GM12878 (cell line): ENCODE measurements around the gene TRPC4.

DNA sequence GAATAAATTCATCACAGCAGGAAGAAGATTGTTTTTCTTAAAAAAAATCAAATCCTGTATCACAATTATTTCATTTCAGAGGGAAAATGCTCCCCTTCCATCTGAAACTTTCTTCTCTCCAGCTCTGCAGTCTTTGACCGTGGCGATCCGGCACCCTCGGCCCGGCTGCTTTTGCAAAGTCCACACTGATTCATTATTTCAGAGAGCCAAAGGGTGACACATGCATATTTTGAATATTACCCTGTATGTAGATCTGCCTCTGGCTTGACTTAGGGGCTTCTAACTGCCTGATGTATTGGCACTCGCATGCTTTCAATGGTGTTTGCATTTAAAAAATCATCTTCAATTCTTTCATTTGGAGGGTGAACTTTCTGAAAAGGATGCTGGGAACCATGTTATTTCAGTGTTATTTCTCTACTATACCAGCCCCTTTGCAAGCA is 222.7 kb upstream of the MAB21L1 start:
- RAMPAGE, long total RNA: no peak
- RRBS, 2 experiments: no CpG with 5 or more reads among the region's 6 CpGs
CAGE:
- cytosol, long polyA minus RNA: no peak
- cytosol, long polyA plus RNA: no peak
- long polyA plus RNA: no peak
- nucleolus, long total RNA: no peak
- nucleus, long polyA plus RNA: no peak
- nucleus, long total RNA: no peak

- RAMPAGE, long total RNA: no peak
- RRBS, 2 experiments: no CpG with 5 or more reads among the region's 2 CpGs
CAGE:
- cytosol, long polyA minus RNA: no peak
- cytosol, long polyA plus RNA: no peak
- long polyA plus RNA: no peak
- nucleolus, long total RNA: no peak
- nucleus, long polyA plus RNA: no peak
- nucleus, long total RNA: no peak
Measured at GRCh38 chr13:36069666-36070098, 61.5 kb downstream of the DCLK1 start.

DNA sequence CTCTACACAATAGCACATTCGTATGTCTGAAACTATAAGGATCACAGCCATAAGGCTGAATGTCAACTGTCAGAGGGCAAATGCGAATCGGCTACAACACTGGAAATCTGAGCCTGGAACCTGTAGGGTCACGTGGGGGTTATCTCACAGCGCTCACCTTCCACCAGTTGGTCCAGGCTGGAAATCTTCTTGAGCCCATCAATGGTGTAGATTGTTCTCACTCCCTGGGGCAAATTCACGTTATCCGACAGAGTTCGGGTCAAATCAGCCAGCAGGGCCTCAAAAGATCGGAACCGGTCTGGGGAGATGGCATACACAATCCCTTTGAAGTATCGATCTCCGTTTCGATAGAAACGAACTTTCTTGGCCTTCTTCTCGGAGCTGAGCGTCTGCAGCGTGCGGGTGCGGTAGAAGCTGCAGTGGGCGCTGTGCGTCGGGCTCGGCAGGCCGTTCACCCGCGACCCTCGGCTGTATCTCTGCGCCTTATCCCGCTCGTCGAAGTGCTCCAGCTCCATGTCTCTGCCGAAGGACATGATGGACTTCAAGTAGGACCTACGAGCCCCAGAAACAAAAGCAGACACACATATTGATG is 5.5 kb downstream of the DCLK1 start:
- RAMPAGE, long total RNA: no peak
- RRBS, 2 experiments: no CpG with 5 or more reads among the region's 33 CpGs
CAGE:
- cytosol, long polyA minus RNA: no peak
- cytosol, long polyA plus RNA: no peak
- long polyA plus RNA: no peak
- nucleolus, long total RNA: no peak
- nucleus, long polyA plus RNA: no peak
- nucleus, long total RNA: no peak

DNA sequence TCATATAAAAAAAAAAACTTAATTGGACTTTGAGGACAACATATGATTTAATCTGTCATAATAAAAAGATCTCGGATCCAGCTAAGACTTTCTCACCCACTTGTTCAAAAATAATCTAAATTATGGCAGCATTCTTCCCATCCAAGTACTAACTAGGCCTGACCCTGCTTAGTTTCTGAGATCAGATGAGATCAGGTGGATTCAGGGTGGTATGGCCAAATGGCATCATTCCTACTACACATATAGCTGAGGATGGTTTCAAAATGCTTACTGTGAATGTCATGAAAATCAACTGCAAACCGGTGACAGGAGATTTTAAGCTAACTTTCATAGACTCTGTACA is 20.9 kb upstream of the RFXAP start:
- RAMPAGE, long total RNA: no peak
- RRBS, 2 experiments: no CpG with 5 or more reads among the region's 2 CpGs
CAGE:
- cytosol, long polyA minus RNA: no peak
- cytosol, long polyA plus RNA: no peak
- long polyA plus RNA: no peak
- nucleolus, long total RNA: no peak
- nucleus, long polyA plus RNA: no peak
- nucleus, long total RNA: no peak

GRCh38 chr13:36849802-36850459 is 30.9 kb downstream of the RFXAP start:
- RAMPAGE, long total RNA: no peak
- RRBS, 2 experiments: no CpG with 5 or more reads among the region's 5 CpGs
CAGE:
- cytosol, long polyA minus RNA: no peak
- cytosol, long polyA plus RNA: no peak
- long polyA plus RNA: no peak
- nucleolus, long total RNA: no peak
- nucleus, long polyA plus RNA: no peak
- nucleus, long total RNA: no peak

- RAMPAGE, long total RNA: no peak
- RRBS, 2 experiments: no CpG with 5 or more reads among the region's 10 CpGs
CAGE:
- cytosol, long polyA minus RNA: no peak
- cytosol, long polyA plus RNA: no peak
- long polyA plus RNA: no peak
- nucleolus, long total RNA: no peak
- nucleus, long polyA plus RNA: no peak
- nucleus, long total RNA: no peak
Measured at GRCh38 chr13:36872448-36873046, 47.5 kb downstream of the SMAD9 start.

- RAMPAGE, long total RNA: no peak
- RRBS, 2 experiments: no CpG with 5 or more reads among the region's 5 CpGs
CAGE:
- cytosol, long polyA minus RNA: no peak
- cytosol, long polyA plus RNA: no peak
- long polyA plus RNA: no peak
- nucleolus, long total RNA: no peak
- nucleus, long polyA plus RNA: no peak
- nucleus, long total RNA: no peak
Measured at GRCh38 chr13:37288022-37288472, 182.6 kb upstream of the CSNK1A1L start.

DNA sequence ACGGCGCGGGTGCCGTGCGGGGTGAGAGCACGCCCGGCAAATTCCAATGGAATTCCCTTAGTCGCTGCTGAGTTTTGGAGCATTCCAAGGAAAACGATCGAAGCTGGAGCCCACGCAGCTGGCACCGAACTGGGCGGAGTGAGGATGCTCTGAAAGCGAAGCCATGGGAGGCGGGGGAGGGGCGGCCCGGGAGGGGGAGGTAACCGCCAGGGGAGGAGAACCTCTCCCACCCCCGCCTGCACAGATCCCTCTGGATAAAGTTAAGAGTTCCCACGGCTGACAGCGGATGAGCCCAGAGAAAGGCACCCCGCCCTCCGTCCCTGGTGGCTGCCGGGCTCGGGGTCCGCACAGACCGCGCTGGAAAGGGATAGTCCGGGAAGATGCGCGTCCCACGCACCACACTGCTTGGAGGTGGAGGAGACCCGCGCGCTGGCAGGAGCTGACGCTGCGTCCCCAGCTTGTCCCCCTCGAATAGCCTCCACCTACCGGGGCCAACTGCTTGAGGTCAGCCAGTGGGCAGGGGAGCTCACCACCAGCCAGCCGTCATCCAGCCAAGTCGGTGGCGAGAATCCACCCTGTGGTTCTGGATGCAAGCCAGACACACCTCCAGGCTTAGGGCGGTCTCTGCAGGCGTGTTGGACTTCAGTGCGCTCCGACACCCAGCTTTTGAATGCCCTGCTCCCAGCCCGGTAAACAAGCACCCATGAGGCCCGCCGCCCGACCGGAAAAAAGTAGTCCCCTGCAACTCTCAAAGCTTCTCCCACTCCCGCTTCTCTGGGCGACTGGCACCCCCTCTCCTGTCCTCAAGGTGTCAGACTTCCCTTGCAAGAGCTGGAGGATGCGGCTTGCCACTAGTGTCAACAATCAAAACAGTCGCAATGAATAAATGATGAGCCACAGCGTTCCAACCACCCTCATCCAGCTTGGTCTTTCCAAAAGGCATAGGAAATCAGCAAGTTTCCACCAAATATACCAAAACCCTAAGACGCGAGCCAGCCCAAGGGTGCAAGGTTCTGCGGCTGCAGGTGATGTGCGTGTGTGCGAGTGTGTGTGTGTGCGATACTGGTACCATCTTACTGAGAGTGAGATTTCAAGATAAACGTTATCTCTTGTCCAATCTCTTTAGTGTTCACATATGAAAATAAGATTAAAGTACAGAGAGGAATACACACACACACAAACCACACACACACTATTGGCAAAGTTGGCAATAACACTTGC is at the start of gene TRPC4:
Gene TRPC4, minus strand, starts transcription at position 131 of the 1,221 bp plus-strand sequence.
- RAMPAGE, long total RNA: no peak
- RRBS, 2 experiments: 49 to 60% methylated on average over 6 to 14 of the region's 63 CpGs
CAGE:
- cytosol, long polyA minus RNA: no peak
- cytosol, long polyA plus RNA: no peak
- long polyA plus RNA: no peak
- nucleolus, long total RNA: no peak
- nucleus, long polyA plus RNA: no peak
- nucleus, long total RNA: no peak

GRCh38 chr13:38348728-38349255 is 859 bp upstream of the UFM1 start:
- RAMPAGE, long total RNA: no peak
- RRBS, 2 experiments: no CpG with 5 or more reads among the region's 11 CpGs
CAGE:
- cytosol, long polyA minus RNA: no peak
- cytosol, long polyA plus RNA: no peak
- long polyA plus RNA: no peak
- nucleolus, long total RNA: no peak
- nucleus, long polyA plus RNA: no peak
- nucleus, long total RNA: no peak

- RAMPAGE, long total RNA: no peak
- RRBS, 2 experiments: no CpG with 5 or more reads among the region's 1 CpG
CAGE:
- cytosol, long polyA minus RNA: no peak
- cytosol, long polyA plus RNA: no peak
- long polyA plus RNA: no peak
- nucleolus, long total RNA: no peak
- nucleus, long polyA plus RNA: no peak
- nucleus, long total RNA: no peak
Measured at GRCh38 chr13:38697130-38697626, 10.3 kb downstream of the FREM2 start.

GRCh38 chr13:38814447-38814646 is 127.5 kb downstream of the FREM2 start:
- RAMPAGE, long total RNA: no peak
- RRBS, 2 experiments: no CpG with 5 or more reads among the region's 1 CpG
CAGE:
- cytosol, long polyA minus RNA: no peak
- cytosol, long polyA plus RNA: no peak
- long polyA plus RNA: no peak
- nucleolus, long total RNA: no peak
- nucleus, long polyA plus RNA: no peak
- nucleus, long total RNA: no peak

DNA sequence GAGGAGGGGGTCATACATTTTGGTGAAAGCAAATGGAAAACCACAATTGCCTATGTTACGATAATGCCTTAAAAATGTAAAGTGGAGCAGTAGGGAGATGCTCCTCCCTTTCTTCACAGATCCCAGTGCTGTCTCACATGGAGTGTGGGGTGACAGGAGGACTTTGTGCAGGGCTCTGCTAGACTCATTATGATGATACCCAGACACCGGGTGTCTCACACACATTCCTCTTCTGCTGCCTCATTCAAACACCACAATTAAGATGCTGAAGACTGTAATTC is 150.6 kb downstream of the LHFPL6 start:
- RAMPAGE, long total RNA: no peak
- RRBS, 2 experiments: no CpG with 5 or more reads among the region's 2 CpGs
CAGE:
- cytosol, long polyA minus RNA: no peak
- cytosol, long polyA plus RNA: no peak
- long polyA plus RNA: no peak
- nucleolus, long total RNA: no peak
- nucleus, long polyA plus RNA: no peak
- nucleus, long total RNA: no peak

DNA sequence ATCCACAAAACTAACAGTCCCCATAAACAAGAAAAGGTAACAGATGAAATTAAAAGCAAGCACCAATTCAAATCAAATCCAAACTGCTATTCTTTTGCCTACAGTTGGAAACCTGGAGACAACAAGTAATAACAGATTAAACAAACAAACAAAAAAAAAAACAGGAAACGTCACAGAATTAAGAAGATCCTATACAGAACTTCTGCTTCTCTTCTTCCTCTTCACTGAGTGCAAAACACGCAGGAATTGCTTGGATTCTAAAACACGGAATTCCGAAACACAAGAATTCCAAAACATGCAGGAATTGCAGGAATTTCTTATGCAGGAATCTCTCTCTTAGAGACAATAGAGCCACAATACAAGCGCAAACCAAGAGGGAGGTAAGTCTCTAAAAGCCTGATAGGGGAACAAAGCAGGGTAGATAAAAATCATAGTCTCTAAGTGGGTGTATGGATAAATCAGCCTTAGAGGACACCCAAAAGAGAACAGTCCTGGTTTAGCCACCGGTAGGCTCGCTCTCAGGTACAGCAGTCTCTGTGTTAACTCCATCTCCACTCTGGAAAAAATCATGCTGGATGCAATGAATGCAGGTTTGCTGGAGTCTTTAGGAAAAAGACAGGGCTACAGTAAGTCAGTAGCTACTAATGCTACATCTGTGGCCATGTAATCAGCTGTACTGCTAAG is 112.9 kb downstream of the LHFPL6 start:
- RAMPAGE, long total RNA: no peak
- RRBS, 2 experiments: no CpG with 5 or more reads among the region's 7 CpGs
CAGE:
- cytosol, long polyA minus RNA: no peak
- cytosol, long polyA plus RNA: no peak
- long polyA plus RNA: no peak
- nucleolus, long total RNA: no peak
- nucleus, long polyA plus RNA: no peak
- nucleus, long total RNA: no peak

DNA sequence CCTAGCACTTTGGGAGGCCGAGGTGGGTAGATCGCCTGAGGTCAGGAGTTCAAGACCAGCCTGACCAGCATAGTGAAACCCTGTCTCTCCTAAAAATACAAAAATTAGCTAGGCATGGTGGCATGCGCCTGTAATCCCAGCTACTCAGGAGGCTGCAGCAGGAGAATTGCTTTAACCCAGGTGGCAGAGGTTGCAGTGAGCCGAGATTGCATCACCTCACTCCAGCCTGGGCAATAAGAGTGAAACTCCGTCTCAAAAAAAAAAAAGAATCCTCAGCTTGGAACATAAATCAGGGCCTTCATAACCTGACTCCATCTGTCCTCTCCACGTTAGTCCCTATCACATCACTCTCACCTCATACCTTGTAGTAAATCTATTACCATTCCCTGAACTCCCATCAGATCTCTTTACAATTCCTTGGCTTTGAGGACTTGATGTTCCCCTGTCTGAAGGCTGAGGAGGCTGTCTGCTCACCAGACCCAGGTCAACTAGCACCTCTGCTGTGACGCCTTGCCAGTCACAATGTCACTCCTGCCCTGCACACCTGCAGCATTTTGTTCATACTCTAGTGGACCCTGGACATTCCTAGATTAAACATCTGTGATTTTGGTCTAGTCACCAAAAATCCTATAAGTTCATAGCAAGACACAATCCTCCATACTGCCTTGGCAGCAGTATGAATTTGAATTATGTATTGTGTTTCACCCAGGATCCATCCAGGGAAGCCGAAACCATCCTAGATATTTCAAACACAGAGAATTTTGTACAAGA is 15.9 kb downstream of the LHFPL6 start:
- RAMPAGE, long total RNA: no peak
- RRBS, 2 experiments: no CpG with 5 or more reads among the region's 8 CpGs
CAGE:
- cytosol, long polyA minus RNA: no peak
- cytosol, long polyA plus RNA: no peak
- long polyA plus RNA: no peak
- nucleolus, long total RNA: no peak
- nucleus, long polyA plus RNA: no peak
- nucleus, long total RNA: no peak

DNA sequence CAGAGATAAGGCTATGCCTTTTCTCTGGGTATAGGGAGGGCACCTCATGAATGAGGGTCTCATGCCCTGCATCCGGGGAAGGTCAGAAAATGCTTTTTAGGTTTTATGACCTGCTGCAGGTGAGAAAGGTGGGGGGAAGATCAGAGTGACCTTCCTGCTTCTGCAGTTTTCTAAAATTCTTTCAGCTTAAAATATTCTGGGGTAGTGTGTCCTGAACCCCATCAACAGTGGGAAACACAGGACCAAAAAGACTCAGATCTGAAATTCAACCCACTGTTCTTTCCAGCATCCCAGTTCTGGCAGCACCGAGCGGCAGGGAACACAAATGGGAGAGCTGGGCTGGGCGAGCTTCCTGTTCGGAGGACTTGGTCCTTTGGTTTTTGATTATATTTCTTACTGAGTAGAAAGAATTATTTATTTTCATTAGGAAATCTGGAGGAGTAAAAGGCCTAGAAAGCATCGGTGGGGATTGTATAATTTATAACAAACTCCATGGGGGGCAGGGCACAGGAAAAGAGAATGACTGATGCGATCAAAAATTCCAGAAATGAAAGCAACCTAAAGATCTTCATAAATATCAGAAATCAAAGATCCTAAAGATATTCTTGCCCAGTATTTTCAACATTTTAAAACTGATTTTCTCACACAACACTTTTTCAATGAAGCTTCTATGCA is 239.1 kb downstream of the COG6 start:
- RAMPAGE, long total RNA: no peak
- RRBS, 2 experiments: no CpG with 5 or more reads among the region's 7 CpGs
CAGE:
- cytosol, long polyA minus RNA: no peak
- cytosol, long polyA plus RNA: no peak
- long polyA plus RNA: no peak
- nucleolus, long total RNA: no peak
- nucleus, long polyA plus RNA: no peak
- nucleus, long total RNA: no peak

DNA sequence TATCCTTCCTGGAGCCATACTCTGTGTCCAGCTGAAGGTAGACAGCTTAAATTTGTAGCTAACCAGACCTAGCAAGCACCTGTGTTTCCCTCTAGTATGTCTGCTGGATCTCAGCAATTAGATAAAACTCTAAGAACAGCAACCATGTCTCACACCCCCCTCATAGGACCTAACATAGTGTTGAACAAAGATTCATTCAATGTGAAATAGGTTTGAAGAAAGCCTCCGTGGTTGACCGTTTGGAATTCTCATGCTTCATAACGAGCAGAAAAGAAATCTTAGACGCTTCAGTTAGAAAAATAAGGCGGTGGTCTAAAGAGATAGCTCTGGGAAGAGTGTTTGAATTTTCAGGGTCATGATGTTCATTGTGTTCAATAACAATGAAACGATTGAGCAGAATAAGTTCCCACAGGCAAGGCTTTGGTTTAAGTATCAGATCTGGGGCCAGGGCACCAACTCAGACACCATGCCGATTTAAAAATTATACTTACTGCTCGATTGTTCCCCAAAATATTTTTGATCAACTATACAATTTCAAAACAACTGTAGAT is 332.9 kb downstream of the COG6 start:
- RAMPAGE, long total RNA: no peak
- RRBS, 2 experiments: no CpG with 5 or more reads among the region's 8 CpGs
CAGE:
- cytosol, long polyA minus RNA: no peak
- cytosol, long polyA plus RNA: no peak
- long polyA plus RNA: no peak
- nucleolus, long total RNA: no peak
- nucleus, long polyA plus RNA: no peak
- nucleus, long total RNA: no peak

DNA sequence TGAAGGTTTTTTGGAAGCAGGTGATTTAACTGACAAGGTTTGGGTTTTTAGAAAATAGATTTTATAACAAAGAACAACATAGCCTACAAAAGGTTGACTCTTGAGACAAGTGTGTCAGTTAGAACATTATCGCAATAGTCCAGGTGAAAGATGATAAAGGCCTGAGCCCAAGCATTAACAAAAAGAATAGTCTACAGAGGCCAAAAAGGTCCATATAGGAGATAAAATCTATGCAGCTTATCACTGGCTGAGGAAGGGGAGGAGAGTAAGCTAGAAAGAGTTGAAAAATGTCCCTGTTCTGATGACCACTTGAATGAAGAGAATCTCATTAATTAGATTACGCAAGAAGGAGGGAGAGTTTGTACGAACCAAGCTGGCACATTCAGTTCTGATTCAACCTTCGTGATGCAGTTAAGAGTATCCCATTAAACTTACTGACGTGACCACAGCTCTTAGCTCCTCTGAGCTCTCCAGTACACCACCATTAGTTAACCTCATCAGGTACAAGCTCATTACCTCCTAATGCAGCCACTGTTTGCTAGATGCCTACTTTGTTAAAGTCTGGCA is 458.1 kb downstream of the COG6 start:
- RAMPAGE, long total RNA: no peak
- RRBS, 2 experiments: no CpG with 5 or more reads among the region's 5 CpGs
CAGE:
- cytosol, long polyA minus RNA: no peak
- cytosol, long polyA plus RNA: no peak
- long polyA plus RNA: no peak
- nucleolus, long total RNA: no peak
- nucleus, long polyA plus RNA: no peak
- nucleus, long total RNA: no peak

GRCh38 chr13:40115535-40115833 is 460.0 kb downstream of the COG6 start:
- RAMPAGE, long total RNA: no peak
- RRBS, 2 experiments: no CpG with 5 or more reads among the region's 2 CpGs
CAGE:
- cytosol, long polyA minus RNA: no peak
- cytosol, long polyA plus RNA: no peak
- long polyA plus RNA: no peak
- nucleolus, long total RNA: no peak
- nucleus, long polyA plus RNA: no peak
- nucleus, long total RNA: no peak

DNA sequence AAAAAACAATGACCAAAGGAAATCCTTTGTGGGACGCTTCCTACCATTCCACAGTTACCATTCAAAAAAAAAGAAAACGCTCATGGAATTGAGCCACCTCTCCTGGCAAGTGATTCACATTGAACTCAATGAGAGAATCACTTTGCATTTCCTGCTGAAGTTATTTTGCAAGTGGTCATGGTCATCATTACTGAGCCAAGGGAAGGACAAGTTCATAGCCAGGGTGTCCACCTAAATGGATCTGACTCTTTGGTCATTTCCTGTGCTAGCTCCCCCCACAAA is 352.6 kb downstream of the FOXO1 start:
- RAMPAGE, long total RNA: no peak
- RRBS, 2 experiments: no CpG with 5 or more reads among the region's 2 CpGs
CAGE:
- cytosol, long polyA minus RNA: no peak
- cytosol, long polyA plus RNA: no peak
- long polyA plus RNA: no peak
- nucleolus, long total RNA: no peak
- nucleus, long polyA plus RNA: no peak
- nucleus, long total RNA: no peak

GRCh38 chr13:40479139-40480161 is 187.0 kb downstream of the FOXO1 start:
- RAMPAGE, long total RNA: no peak
- RRBS, 2 experiments: no CpG with 5 or more reads among the region's 33 CpGs
CAGE:
- cytosol, long polyA minus RNA: no peak
- cytosol, long polyA plus RNA: no peak
- long polyA plus RNA: no peak
- nucleolus, long total RNA: no peak
- nucleus, long polyA plus RNA: no peak
- nucleus, long total RNA: no peak